A172 (cell line): ENCODE data around the gene TEPSIN.

- RAMPAGE, long total RNA, result no peak
These were observed 9.1 kb downstream of the CHMP6 start for GRCh38 chr17:81000544-81001250.

DNA sequence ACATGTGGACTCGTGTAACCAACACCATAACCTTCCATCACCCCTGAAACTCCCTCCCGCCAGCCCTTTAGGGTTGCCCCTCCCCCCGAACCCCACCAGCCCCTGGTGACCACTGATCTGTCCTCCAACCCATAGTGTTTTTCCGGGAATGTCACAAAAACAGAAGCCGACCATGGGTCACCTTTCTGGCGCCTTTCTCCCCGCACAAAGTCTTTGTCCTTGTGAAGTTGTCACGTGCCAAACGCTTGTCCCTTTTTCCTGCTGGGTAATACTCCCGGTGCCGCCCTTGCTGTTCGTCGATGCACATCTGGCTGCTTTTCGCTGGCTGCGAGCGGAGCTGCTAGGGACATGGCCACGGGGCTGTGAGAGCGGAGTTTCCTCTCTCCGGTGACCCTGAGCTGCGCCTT lies 11.9 kb downstream of the CHMP6 start:
- RAMPAGE, long total RNA, result no peak

GRCh38 chr17:81025267-81025791 lies 9.6 kb upstream of the BAIAP2 start:
- RAMPAGE, long total RNA, result no peak

DNA sequence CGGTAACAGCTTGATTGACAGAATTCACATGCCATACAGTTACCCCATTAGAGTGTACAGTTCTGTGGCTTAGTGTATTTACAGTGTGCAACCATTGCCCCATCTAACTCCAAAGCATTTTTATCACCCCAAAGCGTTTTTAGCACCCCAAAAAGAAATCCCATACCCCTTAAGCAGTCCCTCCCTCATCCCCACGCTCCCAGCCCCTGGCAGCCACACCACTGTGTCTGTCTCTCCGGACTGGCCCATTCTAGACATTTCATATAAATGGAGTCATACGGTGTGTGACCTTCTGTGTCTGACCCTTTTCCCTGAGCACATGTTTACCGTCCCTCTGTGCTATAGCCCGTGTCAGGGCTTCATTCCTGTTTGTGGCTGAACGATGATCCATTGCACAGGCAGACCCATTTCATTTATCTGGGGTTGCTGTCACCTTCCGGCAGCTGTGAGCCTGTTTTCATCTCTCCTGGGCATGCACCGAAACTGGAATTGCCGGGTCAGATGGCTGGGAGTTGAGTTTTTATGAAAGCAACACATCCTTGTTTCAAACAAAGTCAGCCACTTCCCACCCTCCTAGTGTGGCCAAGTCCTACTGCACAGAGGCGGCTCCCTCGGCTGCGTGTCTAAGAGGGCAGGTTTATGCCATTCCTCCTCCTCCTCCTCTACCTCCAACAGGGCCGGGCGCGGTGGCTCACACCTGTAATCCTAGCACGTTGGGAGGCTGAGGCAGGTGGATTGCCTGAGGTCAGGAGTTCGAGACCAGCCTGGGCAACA lies 25.4 kb downstream of the BAIAP2 start:
- RAMPAGE, long total RNA, result no peak

DNA sequence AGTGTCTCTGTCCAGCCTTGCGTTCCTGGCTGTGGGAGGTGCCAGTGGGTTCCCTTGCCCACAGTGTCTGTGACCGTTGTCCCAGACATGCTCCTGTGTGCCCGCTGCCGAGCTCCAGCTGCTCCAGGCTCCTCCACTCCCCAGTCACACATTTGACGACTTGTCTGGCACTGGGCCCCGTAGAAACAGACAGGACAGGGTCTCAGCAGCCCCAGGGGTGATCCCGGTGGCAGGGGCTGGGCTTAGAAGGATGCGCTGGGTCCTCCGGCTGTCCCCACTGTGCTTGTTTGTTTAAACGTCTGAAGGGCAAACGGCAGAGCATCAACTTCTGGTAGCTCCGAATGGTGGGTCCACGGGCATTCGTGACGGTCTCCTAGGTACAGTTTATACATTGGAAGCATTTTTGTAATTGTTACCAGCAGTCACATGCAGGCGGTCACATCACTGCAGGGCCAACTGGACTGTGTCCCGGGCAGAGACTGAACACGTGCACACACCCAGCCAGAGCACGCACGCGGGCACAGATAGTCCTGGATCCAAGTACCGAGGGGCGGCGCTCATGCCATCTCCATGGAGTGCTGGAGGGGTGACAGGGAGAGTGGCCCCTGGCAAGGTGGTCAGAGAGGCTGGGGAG lies 34.0 kb downstream of the BAIAP2 start:
- RAMPAGE, long total RNA, result no peak

- RAMPAGE, long total RNA, result no peak
These were observed 55.5 kb upstream of the PVALEF start for GRCh38 chr17:81109757-81110195.

- RAMPAGE, long total RNA, result no peak
These were observed 52.2 kb upstream of the PVALEF start for GRCh38 chr17:81112981-81113565.

GRCh38 chr17:81238153-81239143 lies at the start of gene TEPSIN:
TEPSIN (minus strand) TSS chr17:81239055.
- RAMPAGE, long total RNA, result no peak

DNA sequence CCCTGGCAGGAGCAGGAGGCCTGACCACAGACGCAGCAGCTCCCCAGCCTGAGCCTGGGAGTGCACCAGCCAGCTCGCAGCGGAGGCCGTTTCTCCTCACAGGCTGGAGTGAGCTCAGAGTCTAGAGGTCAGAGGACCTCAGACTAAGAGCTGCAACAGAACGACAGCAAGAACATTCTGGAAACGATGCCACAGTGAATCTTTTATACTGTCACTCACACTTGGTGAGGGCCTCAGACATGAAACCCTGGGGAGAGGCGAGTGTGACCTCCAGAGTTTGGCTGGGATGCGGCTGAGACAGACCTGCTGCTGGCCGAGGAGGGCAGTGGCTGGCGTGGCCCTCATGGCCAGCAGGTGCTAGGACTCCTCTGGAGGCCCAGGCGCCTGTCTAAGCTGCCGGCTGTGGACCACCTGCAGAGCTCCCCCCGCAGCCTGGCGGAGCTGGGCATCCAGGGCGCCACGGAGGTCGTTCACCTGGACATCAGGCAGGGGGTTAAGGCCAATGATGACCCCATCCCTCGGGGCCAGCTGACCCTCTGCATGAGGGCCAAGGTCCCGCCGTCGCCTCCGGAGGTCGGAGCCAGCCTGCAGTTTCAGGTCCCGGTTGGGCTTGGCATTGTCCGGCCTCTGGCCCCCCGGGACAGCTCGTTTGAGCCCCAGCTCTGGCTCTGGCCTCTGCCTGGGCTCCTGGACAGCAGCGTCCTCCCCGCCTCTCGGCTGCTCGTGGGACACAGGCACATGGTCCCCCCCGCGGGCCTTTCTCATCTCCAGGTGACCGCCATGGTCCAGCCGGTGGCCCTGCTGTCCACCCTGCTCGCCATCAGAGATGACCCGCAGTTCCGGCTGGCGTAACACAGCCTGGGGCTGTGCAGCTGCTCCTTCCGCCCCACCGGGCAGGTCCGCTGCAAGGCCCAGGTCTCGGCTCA lies 6.3 kb downstream of the NDUFAF8 start:
- RAMPAGE, long total RNA, result no peak

- RAMPAGE, long total RNA, result no peak
These were observed 13.9 kb downstream of the NDUFAF8 start for GRCh38 chr17:81253009-81253464.

DNA sequence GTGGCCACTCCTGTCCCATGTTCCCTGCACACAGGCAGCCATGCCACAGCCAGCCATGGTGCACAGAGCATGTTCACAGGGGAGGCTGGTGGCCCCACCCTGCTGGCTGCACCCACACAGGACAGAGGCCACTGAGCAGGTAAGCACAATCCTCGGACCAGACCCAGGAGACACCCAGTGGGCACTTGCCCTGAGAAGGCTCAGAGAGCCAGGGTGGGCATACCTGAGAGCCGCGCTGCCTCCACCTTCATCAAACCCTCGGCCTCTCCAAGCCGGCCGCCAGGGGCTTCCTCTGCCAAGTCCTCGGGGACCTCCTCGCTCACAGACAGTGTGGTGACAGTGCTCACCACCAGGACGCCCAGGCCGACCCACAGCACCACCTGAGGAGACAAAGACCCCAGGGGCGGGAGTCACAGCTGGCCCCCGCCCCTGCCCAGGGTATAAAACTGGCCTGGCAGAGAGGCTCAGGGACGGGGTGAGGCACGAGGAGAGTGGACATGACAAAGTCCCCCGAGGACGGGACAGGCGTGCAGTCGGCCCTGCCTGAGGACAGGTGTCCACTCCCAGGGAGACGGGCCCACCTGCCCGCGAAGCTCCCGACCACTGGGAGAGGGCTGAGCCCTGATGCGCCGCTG lies 21.0 kb downstream of the NDUFAF8 start:
- RAMPAGE, long total RNA, result no peak

- RAMPAGE, long total RNA, result no peak
These were observed 28.5 kb upstream of the SLC38A10 start for GRCh38 chr17:81323493-81324211.

DNA sequence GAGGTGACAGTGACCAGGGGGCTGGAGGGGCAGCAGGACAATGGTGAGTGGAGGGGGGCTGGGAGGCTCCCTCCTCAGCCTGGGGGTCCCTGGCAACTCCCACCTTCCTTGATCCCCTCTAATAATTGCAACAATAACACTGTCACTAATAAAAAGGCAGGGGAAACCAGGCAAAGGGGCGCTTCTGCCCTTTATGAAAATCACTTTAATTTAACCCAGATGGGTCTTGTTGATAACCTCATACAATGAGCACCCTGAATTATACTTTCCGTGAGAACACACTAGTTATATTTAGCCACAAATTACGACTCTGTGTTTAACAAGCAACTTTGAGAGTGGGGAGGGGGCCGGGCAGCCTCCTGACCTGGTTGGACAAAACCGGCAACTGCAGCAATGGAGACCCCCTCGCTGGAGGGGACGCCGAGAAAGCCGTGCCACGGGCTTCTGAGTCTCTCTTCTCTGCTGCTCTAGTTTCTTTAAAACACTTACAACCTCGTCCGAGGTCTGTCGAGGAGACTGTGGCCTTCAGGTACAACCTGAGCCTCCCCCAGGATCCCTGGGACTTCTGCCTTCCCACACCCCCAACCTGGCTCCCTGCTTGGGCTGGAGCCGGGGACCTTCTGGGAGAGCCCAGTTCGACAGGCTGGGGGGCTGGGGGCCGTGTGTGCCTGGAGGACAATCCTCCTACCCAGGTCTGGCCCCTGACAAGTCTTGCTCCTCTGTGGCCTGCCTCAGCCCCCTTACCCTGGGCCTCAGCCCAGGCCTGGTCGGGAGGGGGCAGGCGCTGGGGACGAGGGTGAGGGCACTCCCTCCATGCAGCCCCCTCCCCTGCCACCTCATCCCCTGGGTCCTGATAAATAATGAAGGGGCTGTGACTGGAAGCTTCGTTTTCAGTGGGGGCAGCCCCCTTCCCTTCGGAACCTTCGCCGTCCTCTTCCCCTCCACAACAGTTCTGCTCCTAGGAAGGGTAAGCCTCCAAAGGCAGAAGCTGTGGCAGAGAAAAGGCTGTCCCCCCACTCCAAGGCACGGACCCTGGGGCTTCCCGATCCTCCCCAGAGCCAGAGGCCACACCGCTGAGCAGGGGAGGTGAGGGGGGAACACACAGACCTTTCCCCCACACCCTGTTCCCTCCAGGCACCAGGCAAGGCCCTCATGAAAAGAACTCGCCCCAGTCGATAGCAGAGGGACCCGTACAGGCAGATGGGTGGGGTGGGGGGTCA lies 5.3 kb upstream of the BAHCC1 start:
- RAMPAGE, long total RNA, result no peak

DNA sequence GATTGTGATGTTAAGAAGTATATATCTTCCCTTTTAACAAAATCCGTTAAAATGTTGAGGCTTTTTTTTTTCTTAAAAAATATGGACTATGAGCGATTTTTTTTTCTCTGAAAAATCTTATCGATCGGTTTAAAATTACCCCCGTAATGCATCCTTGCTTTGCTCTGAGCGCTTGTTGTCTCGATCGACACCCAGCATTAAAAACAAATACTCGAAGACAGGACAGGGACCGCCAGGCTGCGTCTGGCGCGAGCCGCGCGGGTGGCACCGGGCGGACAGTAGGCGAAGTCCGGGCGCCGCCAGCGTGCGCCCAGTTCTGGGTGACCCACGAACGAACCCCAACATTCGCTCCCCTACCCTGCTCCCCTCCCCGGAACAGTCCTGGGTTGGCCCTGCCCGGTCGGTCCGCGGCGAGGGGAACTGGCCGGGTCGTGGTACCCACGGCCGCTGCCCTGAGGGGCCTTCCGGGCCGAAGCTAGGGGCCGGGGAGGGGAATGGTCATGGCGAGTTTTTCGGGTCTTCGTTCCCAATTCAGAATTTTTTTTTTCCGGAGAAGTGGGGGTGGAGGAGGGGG lies 577 bp downstream of the BAHCC1 start:
- RAMPAGE, long total RNA, result no peak

DNA sequence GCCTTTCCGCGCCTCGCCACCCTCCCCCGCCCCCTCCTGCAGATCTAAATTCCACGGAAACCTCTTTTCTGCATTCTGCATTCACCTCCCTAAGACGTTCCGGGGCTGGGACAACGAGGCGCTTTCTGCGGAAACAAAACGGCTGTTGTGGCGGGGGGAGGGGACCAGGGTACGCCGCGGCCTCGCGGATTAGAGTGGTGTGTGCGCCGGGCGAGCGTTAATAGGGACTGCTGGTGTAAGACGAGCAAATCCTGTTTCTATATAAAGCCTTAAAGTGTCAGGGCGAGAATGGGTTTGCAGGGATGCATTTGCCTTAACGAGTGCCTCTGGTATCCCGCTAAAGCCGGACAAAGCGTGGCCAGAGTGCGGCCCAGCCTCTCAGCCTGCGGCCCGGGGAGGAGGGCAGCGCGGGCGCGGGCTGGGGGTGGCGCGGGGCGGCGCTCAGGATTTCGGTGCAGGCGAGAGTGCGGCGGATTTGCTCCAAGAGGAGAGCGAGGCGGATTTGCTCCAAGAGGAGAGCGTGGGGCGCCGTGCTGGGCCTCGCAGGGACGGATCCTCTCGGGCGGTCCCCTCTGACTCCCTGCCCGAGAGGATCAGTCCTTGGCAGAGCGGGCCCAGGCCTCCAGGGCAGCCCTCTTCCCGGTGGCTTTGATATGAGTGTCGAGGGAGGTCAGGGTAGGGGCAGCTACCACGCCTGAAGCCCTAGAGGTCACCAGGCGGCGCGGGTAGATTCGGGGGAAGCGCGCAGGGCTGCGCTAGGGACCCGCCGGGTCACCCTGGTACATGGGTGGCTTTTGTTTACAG lies 5.1 kb downstream of the BAHCC1 start:
- RAMPAGE, long total RNA, result no peak

DNA sequence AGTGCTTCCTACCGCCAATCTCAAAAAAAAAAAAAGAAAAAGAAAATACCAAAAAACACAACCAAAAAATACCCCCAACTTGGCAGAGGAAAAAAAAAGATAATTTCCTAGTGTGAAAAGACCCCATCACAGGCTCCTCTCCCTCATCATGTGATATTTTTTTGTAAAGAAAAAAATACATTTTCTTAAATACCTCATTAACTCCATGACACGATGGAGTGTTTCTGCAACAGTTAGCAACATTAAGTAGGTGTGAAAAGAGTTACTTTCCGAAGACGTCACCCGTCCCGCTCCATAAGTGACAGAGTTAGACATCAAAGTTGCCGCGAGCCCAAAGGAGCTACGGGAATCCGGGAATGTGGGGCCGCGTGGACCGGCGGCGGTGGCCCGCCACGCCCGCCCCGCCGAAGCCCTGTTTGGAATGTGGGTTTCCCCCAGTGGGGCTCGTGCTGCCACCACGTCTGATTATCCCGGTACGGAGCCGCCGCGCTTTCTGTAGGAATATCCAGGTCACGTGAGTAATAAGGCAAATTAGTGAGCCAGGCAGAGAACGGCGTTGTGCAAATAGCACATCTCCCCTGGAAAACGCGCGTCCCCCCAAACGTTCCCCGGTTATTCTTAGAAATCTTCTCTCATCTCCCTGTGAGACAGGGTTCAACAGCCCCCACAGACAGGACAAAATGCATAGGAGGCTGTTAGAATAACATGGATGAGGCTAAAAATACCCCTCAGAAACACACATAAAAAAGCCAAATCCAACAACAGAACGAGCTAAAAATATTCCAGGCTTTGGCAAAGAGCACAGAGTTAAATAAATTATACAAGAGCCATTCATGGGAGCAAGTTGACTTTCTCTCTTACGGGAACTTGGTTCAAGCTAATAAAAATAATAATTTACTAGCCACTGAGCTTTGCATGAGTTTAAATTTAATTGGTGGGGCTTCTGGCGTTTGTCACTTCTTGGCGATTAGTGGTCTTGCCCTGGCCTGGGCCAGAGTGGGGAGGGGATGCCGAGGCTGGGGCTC lies 8.5 kb downstream of the BAHCC1 start:
- RAMPAGE, long total RNA, result no peak

GRCh38 chr17:81412581-81413233 lies 17.4 kb downstream of the BAHCC1 start:
- RAMPAGE, long total RNA, result no peak

GRCh38 chr17:81427555-81428634 lies 32.6 kb downstream of the BAHCC1 start:
- RAMPAGE, long total RNA, result no peak

- RAMPAGE, long total RNA, result no peak
These were observed 56.5 kb downstream of the ACTG1 start for GRCh38 chr17:81455955-81456725.

- RAMPAGE, long total RNA, result no peak
These were observed 51.6 kb downstream of the ACTG1 start for GRCh38 chr17:81460846-81461601.